Tibial nerve (tissue), 3 donors: ENCODE measurements around a stretch of chr2.

DNA sequence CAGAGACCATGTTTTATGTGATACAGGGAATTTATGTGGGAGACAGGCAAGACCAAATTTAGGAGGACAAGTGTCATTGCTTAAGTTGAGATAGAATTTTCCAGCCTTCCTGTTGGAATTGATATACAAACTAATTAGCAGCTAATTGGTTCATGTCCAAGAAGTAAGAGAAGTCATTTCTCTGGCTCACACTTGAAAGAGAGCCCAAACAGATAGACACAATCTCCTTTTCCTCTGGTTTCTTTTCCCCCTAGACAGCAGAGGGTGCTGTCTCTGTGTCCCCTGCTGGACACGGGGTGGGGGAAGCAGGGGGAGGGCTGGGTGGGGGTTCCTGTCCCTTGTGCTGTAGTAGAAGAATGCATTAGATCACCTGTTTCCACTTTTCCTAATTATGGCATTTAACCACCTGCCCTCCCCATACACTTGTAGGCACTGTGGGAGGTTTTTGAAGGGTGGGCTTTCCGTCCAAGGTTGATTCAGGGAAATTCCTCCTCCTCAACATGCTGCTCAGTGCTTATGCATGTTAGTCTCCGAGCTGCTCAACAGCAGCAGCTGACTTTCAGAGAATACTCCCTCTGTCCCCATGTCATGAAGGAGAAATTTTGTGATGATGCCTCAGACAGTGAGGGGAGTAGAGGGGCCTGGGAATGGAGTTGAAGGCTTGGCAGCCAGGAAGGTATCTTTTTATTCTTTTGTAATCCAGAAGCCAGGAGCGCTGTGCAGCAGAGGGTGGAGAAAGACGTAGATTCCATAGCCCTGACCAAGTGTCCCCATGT lies 206.2 kb upstream of the EPAS1 start:
- PRO-cap: no peak
- RAMPAGE, long total RNA, 3 experiments: no peak in any of the 3 experiments

DNA sequence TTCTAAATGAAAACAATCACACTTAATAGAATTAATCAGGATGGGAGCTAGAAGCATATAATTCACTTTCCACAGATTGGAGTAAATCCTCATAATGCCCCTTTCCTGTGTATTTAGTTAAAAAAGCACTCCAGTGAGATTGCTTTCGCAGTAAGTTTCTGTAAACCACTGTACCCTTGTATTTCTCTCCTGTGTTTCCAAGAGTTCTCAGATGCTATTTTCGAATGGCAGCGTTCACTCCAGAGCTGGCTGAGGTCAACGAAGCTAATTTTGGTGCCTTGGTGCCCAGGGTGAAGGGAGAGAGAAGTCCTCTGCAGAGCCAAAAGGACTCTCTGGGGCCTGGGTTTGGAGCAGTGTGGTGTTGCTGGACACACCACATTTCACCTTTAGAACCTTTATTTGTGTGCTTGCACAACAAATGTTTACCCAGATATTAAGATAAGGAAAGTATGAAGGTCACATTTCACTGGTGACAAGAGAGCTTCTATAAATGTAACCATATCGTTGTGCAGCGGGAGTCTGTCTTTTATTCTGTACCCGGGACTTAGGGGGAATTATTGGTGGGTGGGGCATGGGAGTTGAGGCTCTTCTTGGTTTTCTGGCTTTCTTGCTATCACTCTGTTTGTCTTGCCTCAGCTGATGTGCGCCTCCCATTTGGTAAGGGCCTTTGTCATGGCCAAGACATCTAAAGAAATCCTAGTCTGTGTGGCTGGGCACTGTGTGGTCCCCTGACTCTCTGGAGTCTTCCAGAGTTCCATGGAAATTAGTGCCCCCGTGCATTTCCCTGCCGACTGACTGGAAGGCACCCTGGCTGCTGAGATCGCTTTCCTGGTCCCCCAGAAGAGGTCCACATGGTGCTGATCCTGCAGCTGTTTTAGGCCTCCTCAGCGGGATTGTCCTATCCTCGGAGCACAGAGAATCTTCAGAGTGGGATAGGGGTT lies 10.0 kb downstream of the EPAS1 start:
- PRO-cap: no peak
- RAMPAGE, long total RNA, 3 experiments: no peak in any of the 3 experiments

- PRO-cap: no peak
- RAMPAGE, long total RNA, 3 experiments: no peak in any of the 3 experiments
These were observed 12.1 kb downstream of the EPAS1 start for GRCh38 chr2:46309031-46309928.

DNA sequence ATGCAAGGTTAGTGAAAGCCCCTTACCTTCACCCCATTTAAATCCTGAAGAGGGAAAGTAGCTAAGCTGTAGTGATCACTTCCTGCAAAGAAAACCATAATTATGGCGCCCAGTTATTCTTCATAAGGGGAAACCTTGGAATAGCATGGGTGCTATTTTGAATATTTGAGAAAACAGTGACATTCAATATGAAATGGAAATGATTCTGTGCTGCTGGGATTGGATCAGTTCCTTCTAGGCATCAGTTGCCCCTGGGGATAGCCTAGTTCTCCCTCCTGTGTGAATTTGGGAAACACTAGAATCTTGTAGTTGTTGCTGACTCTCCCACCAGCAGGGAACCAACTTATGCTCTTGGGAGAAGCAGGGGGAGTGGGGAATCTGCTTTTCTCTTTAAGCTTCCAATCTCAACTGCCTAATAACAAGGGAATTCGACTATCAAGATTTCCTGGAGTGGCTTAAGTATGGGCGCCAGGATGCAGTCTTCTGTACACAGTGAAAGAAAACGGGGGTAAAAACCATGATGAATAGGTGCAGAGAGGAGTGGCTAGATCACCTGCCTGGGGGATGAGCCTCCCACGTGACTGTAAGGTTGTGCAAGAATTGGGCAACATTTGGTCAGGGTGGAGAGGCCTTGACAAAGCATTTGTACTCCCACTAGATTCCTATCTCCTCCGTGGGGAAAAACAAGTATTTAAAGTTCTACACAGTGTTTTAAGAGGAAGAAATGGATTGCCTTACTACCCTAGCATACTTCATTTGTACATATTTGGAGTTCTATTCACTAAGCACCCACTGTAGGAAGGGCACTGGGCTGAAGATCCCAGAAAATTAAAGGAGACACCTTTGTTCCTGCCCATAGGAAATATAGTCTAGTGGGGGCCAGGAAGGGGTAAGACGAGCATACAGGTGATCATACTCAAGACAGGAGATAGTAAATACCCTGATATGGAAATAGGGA lies 28.9 kb downstream of the EPAS1 start:
- PRO-cap: no peak
- RAMPAGE, long total RNA, 3 experiments: no peak in any of the 3 experiments

- PRO-cap: no peak
- RAMPAGE, long total RNA, 3 experiments: no peak in any of the 3 experiments
These were observed 32.5 kb downstream of the EPAS1 start for GRCh38 chr2:46329652-46330184.

DNA sequence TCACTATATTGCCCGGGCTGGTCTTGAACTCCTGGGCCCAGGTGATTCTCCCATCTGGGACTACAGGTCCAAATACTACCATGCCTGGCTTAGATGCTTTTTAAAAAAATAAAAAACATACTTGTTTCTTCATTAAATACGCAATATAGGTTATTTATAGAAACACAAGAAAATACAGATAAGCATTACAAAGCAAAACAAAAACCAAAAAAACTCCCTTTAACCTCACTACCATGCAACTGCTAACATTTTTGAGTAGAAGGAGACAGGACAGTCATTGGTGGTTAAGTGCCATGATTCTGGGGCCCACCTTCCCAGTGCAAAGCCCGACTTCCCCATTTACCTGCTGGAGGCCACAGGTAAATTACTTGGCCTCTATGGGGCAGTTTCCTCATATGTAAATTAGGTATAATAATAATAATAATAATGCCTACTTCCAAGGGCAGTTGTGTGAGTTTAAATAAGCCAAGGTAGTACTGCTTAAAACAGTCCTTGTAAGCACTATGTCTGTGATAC lies 48.0 kb downstream of the EPAS1 start:
- PRO-cap: no peak
- RAMPAGE, long total RNA, 3 experiments: no peak in any of the 3 experiments

GRCh38 chr2:46367290-46368476 lies 70.5 kb downstream of the EPAS1 start:
- PRO-cap: no peak
- RAMPAGE, long total RNA, 3 experiments: no peak in any of the 3 experiments

GRCh38 chr2:46452541-46452749 lies 89.8 kb upstream of the RHOQ start:
- PRO-cap: no peak
- RAMPAGE, long total RNA, 3 experiments: no peak in any of the 3 experiments

GRCh38 chr2:46534756-46535011 lies 7.6 kb upstream of the RHOQ start:
- PRO-cap: no peak
- RAMPAGE, long total RNA, 3 experiments: no peak in any of the 3 experiments

- PRO-cap: no peak
- RAMPAGE, long total RNA, 3 experiments: no peak in any of the 3 experiments
These were observed 36.3 kb downstream of the CRIPT start for GRCh38 chr2:46653355-46653675.

GRCh38 chr2:46699989-46700405 lies 902 bp downstream of the SOCS5 start:
- PRO-cap: no peak
- RAMPAGE, long total RNA, 3 experiments: no peak in any of the 3 experiments

GRCh38 chr2:46845878-46846922 lies 69.4 kb downstream of the MCFD2 start:
- PRO-cap: no peak
- RAMPAGE, long total RNA, 3 experiments: no peak in any of the 3 experiments

DNA sequence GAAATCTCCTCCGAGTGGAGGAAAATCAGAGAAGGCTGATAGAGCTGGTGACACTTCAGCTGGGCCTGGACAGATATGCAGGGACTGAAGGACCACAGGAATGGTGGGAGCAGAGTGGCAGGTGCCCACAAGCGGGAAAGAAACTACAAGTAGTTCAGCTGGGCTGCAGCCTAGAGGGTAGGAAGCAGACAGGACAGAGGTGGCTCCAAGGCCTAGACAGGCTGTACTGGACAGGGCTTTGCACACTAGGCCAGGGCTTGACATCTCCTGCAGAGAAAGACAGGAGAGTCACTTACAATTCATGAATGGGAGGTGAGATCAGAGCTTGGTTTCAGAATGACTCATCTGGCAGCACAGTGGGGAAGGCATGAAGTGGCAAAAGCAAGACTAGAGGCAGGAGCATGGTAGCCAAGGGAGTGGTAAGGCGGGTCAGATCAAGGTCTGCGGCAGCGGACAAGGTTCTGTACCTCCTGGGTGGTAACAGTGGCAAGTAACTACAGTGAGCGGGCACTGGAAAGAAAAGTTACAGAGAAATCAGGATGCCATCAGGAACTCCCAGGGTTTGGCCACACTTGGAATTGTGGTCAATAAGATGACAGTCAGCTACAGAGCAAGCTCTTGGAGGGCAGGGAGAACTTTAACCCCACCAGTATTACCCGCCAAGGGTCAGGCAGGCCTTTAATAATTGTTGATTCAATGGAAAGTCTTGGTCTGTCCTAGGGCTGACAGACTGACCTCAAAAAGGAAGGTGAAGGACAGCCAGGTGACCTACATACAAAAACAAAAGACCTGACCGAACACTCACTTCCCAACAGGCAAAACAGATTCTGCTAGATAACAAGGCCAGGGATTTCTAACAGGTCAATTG lies 5.8 kb downstream of the MCFD2 start:
- PRO-cap: no peak
- RAMPAGE, long total RNA, 3 experiments: no peak in any of the 3 experiments

DNA sequence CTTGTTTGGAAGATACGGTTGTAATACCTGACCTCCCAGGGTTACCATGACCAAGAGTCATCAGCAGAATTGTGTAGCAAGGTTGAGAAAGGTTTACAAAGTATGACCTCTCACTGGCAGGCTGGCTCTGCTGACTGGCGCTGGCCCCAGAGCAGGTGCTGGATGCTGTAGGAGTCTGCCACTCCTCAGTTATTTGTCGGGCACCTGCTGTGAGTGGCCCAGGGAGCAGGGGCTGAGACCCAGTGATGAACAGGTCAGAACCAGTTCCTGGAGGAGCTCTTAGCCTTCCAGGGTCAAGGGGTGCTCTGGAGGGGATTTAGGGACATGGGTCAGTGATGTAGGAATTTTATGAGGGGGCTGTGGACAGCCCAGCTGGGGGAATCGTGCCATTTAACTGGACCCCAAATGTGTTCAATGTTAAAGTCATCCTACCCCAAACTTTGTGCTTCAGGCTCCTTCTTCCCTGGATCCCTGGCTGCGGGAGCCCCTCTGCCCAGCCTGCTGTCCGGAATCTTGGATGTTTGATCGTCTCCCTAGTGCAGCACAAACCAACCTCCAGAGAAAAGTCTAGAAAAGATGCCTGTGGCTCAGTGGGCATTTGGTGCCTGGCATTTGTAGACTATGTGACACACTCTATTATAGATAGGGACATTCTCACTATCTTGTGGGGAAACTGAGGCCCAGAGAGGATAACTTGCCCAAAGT lies 16.4 kb downstream of the TTC7A start:
- PRO-cap: no peak
- RAMPAGE, long total RNA, 3 experiments: no peak in any of the 3 experiments

DNA sequence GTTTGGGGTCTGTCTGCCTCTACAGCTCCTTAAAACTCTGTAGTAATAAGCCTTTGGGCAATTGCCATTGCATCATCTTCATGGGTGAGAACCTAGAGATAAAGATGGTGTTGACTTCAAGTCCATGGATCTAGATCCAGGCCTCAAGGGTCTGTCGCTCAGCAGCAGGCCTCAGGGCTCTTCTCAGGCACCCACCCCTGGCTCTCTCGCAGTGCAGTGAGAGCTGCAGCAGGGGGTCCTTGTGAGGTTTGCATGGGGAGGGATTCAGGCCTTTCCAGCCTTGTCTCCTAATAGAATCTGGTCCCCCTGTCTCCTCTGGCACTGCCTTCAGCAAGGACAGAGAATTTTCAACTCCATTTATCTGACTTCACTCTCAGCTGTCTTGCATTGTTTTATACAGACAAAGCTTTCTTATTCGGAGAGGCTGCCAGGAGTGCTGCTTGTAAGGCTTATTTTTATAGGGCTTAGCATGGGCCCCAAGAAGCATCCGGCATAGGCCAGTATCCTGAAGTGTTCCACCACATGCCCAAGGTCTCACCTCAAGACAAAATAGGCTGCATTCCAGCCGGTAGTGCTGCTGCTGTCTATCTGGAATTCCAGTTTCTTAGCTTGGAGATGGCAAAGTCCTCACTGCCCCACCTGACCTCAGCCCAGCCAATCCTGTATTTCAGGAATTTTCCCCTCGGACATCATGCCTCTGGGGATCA lies 22.0 kb downstream of the TTC7A start:
- PRO-cap: no peak
- RAMPAGE, long total RNA, 3 experiments: no peak in any of the 3 experiments

DNA sequence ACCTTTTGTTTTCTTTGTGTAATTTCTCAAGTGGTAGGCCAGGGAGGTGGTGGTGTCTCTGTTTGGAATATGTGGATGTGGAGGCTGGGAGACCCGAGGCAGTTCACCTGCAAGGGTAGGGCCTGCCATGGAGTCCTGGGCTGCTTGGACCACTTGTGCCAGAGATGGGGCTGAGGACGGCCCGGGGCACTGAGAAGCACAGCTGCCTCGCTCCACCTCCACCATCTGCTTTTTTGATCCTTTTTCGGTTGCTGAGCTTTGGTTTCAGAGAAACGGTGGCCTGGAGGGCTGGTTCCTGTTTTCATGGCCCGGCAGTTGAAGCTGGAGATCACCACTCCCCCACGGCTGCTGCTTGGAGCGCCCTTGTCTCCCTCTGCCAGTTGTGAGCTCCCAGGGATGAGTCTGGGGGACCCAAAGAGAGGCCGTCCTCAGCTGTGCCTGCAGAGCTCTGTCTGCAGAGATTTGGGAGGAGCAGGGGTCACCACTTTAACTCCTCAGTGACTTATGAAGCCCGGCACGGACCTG lies 42.1 kb downstream of the TTC7A start:
- PRO-cap: no peak
- RAMPAGE, long total RNA, 3 experiments: no peak in any of the 3 experiments

GRCh38 chr2:46983628-46984116 lies 42.6 kb downstream of the TTC7A start:
- PRO-cap: no peak
- RAMPAGE, long total RNA, 3 experiments: no peak in any of the 3 experiments

GRCh38 chr2:47012843-47013336 lies 71.9 kb downstream of the TTC7A start:
- PRO-cap: no peak
- RAMPAGE, long total RNA, 3 experiments: start-site peak on the plus strand in 1 of 3 experiments, at chr2:47013114-47013176 at its widest, 7 reads per replicate

DNA sequence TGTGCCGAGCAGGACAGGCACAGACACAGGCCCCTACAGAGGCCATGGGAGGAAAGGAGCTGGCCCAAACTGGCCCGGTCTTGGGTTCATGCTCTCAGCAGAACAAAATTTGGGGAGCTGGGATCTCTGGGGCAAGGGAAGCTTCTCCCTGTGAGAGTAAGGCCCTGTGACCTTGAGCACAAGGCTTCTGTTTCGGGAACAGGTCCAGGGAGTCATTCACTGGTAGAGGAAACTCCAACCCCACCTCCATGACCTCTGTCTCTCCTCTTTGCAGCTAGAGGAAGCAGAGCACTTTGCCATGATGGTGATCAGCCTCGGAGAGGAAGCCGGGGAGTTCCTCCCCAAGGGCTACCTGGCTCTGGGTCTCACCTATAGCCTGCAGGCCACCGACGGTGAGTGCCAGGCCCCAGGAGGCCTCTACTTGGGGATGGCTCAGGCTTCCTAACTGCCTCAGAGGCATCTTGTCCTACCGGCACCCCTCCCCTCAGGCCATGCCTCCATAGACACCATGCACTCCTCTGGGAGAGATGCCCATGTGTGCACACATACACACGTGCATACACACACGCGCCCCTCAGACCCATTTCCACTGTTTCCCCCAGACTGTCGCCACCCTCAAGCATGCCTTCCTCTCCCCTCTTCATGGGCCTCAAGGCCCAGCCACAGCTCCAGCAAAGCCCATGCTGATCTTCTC lies 80.7 kb downstream of the TTC7A start:
- PRO-cap: no peak
- RAMPAGE, long total RNA, 3 experiments: no peak in any of the 3 experiments

DNA sequence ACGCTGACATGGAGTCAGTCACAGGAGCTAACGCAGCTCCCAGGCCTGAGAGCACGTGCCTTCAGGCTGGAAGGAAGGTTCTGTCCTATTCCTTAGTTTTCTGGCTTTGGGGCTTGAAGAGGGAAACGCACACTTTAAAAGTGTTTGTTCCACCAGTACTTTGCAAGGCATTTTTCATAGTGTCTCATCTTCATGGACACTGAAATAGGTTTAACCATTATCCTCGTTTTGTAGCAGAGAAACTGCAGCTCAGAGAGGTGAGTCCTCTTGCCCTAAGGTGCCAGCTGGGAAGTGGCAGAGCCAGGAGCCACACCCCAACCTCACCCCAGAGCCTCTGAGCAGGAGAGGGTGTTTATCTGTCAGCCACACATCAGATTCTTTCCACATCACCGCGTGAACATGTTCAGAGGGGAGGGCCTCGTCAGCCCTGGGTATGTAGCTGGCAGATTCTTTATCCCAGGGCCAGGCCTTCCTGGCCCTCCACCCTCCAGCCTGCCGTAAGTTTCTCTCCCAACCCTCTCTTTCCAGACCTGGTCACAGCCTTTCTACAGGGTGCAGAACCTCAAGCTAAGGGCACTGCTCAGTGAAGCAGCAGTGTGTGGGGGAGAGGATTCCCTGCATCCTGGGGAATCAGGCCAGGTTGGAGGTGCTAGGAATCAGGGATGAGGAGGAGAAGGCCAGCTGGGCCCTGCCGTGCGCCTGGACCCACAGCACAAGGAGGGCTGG lies 85.7 kb downstream of the TTC7A start:
- PRO-cap: no peak
- RAMPAGE, long total RNA, 3 experiments: no peak in any of the 3 experiments